Adrenal gland (tissue), 7 donors: ENCODE measurements around the gene GGTA1.

GRCh38 chr9:121321035-121321597 is 48.9 kb downstream of the STOM start:
- PRO-cap, 3 experiments, result no peak in any of the 3 experiments
- RAMPAGE, long total RNA, 4 experiments, result no peak in any of the 4 experiments
- RRBS, result no CpG with 5 or more reads among the region's 8 CpGs

DNA sequence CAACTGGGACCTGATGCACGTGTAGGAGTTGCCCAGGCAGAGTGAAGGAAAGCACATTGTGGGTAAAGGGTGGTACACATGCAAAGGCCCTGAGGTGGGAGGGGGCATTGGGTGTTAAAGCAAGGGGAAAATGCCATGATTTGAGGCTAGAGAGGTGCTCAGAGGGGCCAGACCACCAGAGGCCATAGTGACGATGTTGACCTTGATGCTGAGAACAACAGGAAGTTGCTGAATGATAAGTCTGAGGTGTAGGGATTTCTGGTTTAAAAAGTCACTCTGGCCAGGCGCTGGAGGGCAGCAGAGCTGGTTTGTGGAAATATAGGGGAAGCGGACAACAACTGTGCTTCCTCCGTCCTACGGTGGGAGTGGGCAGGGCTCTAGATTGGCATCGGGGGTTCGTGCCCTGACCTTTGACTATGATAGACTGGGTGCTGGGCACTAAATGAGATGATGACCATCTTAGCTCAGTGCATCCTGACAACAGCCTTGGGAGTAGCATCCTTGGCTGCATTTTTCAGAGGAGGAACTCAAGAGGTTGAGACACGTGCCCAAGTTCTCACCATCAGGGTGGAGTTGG is 44.7 kb downstream of the STOM start:
- PRO-cap, 3 experiments, result peak in 1 of 3 experiments; most common plus-strand start position 274 of the sequence (in 1); most common minus-strand start position 53 of the sequence (in 1)
- RAMPAGE, long total RNA, 4 experiments, result no peak in any of the 4 experiments
- RRBS, result no CpG with 5 or more reads among the region's 9 CpGs

DNA sequence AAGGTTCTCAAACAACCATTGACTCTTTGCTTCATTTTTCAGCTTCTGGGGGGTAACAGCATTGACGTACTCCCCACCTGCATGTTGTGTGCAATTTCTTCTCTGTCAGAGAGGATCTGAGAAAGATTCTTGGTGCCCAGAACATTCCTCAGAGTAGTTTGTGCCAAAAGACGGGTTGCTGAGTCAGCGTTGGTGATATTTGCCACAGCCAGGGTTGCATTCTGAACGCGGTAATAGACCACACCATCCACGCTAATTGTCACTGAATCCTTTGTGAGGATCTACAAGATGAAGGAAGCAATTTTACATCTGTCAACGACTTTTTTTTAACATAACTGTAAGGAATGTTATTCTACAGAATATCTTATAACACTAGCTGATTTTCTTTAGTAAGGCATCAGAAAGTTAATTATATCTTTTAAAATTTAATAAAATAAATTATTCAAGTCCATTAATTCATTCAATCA is 21.0 kb downstream of the STOM start:
- PRO-cap, 3 experiments, result peak in 1 of 3 experiments; most common plus-strand start position 219 of the sequence (in 1); most common minus-strand start position 86 of the sequence (in 1)
- RAMPAGE, long total RNA, 4 experiments, result no peak in any of the 4 experiments
- RRBS, result no CpG with 5 or more reads among the region's 7 CpGs

GRCh38 chr9:121371184-121371450 is 1.1 kb upstream of the STOM start:
- PRO-cap, 3 experiments, result no peak in any of the 3 experiments
- RAMPAGE, long total RNA, 4 experiments, result no peak in any of the 4 experiments
- RRBS, result no CpG with 5 or more reads among the region's 4 CpGs

DNA sequence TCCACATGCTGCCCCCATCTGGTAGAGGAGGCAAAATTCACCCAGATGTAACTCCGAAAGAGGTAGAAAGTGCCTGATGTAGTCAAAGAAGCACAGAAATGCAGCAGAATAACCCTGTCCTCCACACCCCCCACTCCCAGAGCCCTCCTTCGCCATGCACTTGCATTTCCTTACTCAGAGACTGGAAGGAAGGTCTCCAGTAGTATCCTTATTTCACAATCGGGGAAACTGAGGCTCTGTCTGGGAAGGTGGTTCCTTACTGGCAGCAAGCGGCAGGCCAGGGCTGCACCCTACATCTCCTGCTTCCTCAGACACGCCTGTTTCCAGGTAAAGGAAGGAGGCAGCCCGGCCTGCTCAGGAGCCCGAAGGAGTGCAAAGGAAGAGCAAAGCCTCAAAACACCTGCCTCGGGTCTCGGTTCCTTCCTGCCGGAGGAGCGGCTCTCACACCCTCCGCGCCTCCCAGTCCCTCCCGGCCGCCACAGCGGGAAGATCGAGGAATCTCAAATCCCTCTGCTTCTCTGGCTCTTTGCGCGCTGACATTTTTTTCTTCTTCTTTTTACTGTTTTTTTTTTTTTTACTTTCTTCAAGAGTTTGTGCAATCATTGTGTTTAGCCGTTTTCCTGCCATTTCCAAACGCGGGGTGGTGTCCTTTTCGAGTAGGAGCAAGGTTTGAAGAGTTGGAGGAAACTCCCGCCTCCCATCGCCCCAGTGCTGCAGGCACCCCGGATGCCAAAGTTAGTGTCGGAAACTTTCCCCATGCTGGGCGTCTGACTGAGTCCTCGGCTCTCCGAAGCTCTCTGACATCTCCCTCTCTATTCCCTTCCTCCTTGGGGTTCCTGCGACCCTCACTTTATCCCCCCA is 1.1 kb downstream of the GGTA1 start:
- PRO-cap, 3 experiments, result peak in 3 of 3 experiments; most common plus-strand start position 708 of the sequence (in 2); most common minus-strand start position 528 of the sequence (in 1)
- RAMPAGE, long total RNA, 4 experiments, result no peak in any of the 4 experiments
- RRBS, result 3% methylated on average over 9 of the region's 31 CpGs

GRCh38 chr9:121499635-121500497 is at the start of gene GGTA1:
TSS of gene GGTA1 (minus strand) at chr9:121499844.
- PRO-cap, 3 experiments, result peak in 3 of 3 experiments; most common plus-strand start chr9:121499829 (in 2); most common minus-strand start chr9:121499748 (in 3)
- RAMPAGE, long total RNA, 4 experiments, result start-site peak on the minus strand in 3 of 4 experiments, at chr9:121499698-121499776 at its widest, 72 to 187 reads per replicate
- RRBS, result 2% methylated on average over 38 of the region's 71 CpGs

- PRO-cap, 3 experiments, result no peak in any of the 3 experiments
- RAMPAGE, long total RNA, 4 experiments, result start-site peak on the plus strand in 1 of 4 experiments, at chr9:121566707-121567175 at its widest, 10 reads per replicate
- RRBS, result 80% methylated on average over 7 of the region's 28 CpGs
Measured at GRCh38 chr9:121566394-121567355, 67.0 kb upstream of the GGTA1 start.

GRCh38 chr9:121568364-121568724 is 68.7 kb upstream of the GGTA1 start:
- PRO-cap, 3 experiments, result no peak in any of the 3 experiments
- RAMPAGE, long total RNA, 4 experiments, result no peak in any of the 4 experiments
- RRBS, result no CpG with 5 or more reads among the region's 3 CpGs

DNA sequence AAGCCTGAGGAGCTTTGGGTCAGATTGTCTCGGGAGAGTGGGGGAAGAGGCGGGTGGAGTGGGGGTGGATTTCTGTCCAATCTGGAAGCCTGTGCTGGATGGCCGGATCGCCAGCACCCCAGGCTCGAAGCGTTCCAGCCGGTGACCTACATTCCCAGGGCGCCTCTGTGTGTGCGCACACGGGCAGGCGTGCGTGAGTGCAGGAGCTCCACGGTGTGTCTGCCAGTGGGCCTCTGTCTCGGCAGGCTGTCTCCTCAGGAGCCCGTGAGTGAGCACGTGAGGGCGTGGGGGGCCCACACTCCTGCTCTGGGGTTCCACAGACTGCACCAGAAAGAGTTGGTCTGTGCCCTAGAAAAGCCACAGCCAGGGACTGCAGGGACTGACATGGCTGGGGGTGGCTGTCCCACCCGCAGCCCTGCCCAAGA is 74.2 kb upstream of the DAB2IP start:
- PRO-cap, 3 experiments, result no peak in any of the 3 experiments
- RAMPAGE, long total RNA, 4 experiments, result no peak in any of the 4 experiments
- RRBS, result 56% methylated on average over 4 of the region's 18 CpGs

- PRO-cap, 3 experiments, result no peak in any of the 3 experiments
- RAMPAGE, long total RNA, 4 experiments, result no peak in any of the 4 experiments
- RRBS, result no CpG with 5 or more reads among the region's 8 CpGs
Measured at GRCh38 chr9:121658789-121659190, 7.4 kb downstream of the DAB2IP start.

- PRO-cap, 3 experiments, result no peak in any of the 3 experiments
- RAMPAGE, long total RNA, 4 experiments, result no peak in any of the 4 experiments
- RRBS, result no CpG with 5 or more reads among the region's 6 CpGs
Measured at GRCh38 chr9:121660283-121660797, 8.9 kb downstream of the DAB2IP start.

- PRO-cap, 3 experiments, result no peak in any of the 3 experiments
- RAMPAGE, long total RNA, 4 experiments, result no peak in any of the 4 experiments
- RRBS, result no CpG with 5 or more reads among the region's 3 CpGs
Measured at GRCh38 chr9:121702833-121703398, 51.5 kb downstream of the DAB2IP start.

DNA sequence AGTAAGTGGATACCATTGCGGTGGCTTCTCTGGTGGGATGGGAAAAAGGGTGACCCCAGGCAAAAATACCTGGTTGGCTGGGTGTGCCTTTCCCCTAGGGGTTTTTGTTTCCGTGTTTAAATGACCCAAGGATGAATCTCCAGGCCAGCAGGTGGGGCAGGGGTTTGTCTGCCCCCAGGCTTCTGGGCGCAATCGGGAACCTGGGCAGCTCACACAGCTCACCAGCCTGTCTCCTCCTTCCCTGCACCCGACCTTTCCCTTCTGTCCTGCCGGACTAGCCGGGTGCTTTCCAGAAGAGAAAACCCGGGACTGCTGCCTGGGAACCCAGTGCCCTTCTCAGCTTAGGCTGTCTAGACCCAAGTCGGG is 84.3 kb downstream of the DAB2IP start:
- PRO-cap, 3 experiments, result no peak in any of the 3 experiments
- RAMPAGE, long total RNA, 4 experiments, result no peak in any of the 4 experiments
- RRBS, result no CpG with 5 or more reads among the region's 9 CpGs

DNA sequence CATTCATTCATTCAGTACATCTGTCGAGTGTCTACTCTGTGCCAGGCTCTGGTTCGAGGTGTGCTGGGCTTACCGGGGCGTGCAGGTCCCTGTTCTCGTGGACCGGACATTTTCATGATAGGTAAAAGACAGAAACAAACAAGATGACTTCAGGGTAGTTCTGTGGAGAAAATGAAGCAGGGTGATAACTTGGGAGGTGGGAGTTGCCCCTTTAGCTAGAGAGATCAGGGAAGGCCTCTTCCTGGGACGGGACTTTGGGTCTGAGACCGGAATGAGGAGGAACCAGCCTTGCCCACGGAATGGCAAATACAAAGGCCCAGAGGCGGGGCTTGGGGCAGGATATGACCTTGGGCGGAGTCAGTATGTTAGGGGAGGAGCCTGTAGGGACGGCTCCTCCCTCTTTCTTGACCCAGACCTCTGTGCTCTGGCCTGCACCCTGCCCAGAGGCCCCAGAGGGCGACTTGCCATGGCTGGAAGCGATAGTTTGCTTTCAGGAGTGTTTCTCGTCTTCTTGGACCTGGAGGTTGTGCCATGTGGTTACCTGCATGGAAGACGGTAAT is 85.4 kb downstream of the DAB2IP start:
- PRO-cap, 3 experiments, result peak in 3 of 3 experiments; most common plus-strand start position 443 of the sequence (in 3); most common minus-strand start position 262 of the sequence (in 3)
- RAMPAGE, long total RNA, 4 experiments, result start-site peak on the plus strand in 2 of 4 experiments, centred at positions 430 to 443 of the sequence, 26 to 64 reads per replicate
- RRBS, result no CpG with 5 or more reads among the region's 16 CpGs

DNA sequence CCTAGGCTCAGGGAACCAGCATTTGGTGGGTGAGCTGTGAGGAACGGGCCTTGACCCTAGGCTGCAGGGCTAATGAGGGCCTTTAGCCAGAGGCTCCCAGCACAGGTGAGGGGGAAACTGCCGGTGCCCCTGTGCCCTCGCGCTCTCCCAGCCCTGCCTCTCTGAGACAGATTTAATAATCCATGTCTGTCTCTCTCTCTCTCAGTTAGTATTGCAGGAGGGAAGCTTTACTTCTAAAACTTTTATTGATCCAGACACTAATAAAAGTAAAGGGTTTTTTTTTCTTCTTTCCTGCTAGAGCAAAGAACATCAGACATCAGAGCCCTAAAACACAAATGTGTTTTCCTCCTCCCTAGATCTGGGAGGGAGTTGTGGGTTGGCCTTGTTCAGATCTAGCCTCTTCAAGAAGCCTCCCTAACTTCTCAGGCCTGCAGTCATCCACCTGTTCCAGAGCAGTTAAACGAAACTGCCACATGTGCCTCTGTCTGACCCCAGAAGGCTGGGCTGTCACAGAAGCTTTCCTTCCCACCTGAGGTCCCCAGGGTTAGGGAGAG is 86.8 kb downstream of the DAB2IP start:
- PRO-cap, 3 experiments, result no peak in any of the 3 experiments
- RAMPAGE, long total RNA, 4 experiments, result no peak in any of the 4 experiments
- RRBS, result no CpG with 5 or more reads among the region's 5 CpGs

DNA sequence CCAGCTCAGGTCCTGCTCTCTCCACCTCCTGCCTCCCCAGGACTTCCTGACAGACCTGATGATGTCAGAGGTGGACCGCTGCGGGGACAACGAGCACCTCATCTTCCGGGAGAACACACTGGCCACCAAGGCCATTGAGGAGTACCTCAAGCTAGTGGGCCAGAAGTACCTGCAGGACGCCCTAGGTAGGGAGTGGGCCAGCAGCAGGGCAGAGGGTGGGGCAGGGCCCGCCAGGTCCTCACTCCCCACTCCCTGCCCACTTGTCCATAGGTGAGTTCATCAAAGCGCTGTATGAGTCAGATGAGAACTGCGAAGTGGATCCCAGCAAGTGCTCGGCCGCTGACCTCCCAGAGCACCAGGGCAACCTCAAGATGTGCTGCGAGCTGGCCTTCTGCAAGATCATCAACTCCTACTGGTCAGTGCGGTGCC is 112.0 kb downstream of the DAB2IP start:
- PRO-cap, 3 experiments, result no peak in any of the 3 experiments
- RAMPAGE, long total RNA, 4 experiments, result no peak in any of the 4 experiments
- RRBS, result no CpG with 5 or more reads among the region's 12 CpGs

DNA sequence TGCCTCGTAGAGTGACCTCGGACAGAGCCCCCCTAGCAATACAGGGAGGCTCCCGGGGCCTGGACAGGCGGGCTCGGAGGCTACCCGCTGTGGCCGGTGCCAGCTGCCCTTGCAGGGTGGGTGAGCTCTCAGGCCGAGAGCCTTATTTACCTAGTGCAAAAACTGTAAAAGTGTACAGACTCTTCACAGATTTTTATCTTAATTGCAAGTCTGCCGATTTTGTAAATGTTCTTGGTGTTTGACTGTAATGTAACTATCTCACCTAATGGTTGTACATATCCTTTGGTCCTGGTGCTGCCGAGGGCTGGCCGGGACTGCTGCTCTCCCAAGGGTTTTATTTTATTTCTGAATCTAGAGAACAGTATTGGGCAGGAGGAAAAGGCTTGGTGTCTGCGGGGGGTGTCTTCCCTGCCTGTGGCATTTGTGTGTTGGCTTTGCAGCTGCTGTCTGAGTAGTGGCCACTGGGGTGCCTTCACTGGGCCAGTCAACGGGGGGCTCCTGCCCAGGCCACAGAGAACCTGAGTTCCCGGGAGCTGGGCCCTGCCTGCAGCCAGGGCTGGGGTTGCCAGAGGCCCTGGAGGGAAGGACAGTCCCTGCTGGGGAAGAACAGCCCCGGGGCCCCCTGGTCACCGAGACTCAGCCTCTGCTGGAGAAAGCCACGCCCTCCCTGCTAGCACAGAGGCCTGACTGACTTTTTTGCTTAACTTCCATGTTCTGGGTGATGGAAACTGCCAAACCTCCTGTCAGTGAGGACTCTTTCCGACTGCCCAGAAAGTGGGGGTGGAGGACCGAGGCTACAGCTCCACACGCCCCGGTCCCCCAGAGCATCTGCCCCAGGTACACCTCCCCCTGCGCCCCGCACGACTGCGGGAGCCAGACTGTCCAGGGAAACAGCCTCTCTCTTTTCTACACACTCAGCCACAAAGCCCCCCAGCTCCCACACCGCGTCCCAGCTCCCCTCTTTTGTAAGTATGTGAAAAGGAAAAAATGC is 133.2 kb downstream of the DAB2IP start:
- PRO-cap, 3 experiments, result no peak in any of the 3 experiments
- RAMPAGE, long total RNA, 4 experiments, result no peak in any of the 4 experiments
- RRBS, result 89% methylated on average over 7 of the region's 27 CpGs

DNA sequence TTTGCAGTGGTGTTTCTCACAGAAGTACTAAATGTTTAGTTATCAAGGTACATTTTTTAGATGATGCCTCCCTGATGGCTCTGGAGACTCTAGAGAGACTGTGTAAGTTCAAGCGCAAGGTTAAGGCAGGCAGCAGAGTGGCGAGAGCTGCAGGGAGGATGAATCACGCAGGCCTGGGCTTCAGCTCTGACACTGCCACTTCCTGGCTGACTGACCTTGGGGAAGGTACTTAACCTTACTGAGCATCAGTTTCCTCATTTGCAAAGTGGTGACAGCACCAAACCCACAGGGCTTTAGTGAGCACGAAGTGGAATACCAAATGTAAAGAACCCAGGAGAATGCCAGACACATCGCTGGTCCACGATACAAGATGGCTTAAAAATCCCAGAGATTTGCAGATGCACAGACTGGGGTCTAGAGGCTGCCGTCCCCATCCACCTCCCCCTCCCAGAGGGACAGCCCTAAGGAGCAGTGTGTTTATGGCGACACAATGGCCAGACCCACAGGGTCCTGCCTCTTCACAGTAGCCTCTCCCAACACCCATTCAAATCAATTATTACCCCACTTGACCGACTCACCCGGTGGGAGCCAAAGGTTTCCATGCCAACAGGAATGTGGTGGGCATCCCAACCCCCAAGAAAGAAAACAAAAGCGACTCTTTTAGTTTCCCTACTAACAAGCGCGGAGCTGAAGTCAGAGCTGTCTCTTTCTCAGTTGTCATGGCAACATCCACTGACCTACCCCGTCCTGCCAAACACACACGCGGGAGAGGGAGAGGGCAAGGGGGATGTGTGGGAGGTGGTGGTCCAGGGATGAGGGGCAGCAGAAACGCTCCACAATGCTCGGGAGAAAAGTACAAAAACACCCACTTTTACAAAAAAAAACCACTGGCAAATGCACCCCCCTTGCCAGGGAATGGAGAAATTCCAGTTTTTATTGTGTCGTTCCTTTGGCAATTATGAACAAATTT is 209.1 kb downstream of the TTLL11 start:
- PRO-cap, 3 experiments, result no peak in any of the 3 experiments
- RAMPAGE, long total RNA, 4 experiments, result no peak in any of the 4 experiments
- RRBS, result no CpG with 5 or more reads among the region's 19 CpGs

DNA sequence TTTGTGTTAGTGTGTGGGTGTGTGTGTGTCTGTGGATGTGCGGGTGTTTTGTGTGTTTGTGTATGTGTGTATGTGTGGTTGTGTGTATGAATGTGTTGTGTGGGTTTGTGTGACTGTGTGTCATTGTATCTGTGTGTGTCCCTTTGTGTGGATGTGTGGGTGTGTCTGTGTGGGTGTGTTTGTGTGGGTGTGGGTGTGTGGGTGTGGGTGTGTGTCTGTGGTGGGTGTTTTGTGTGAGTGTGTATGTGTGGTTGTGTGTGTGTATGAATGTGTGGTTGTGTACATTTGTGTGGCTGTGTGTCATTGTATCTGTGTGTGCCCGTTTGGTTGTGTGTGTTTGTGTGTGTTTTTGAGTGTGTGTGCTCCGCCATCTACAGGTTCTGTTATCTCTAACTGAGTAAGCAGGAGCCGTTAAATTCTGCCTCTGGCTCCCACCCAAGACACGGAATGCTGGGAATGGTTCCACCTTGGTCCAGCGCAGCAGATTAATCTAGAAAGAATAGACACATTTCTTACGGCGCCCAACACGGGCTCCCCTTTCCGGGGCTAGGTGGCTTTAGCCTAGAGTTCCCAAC is 197.3 kb downstream of the TTLL11 start:
- PRO-cap, 3 experiments, result peak in 1 of 3 experiments; most common minus-strand start position 385 of the sequence (in 1)
- RAMPAGE, long total RNA, 4 experiments, result no peak in any of the 4 experiments
- RRBS, result no CpG with 5 or more reads among the region's 10 CpGs

- PRO-cap, 3 experiments, result no peak in any of the 3 experiments
- RAMPAGE, long total RNA, 4 experiments, result no peak in any of the 4 experiments
- RRBS, result no CpG with 5 or more reads among the region's 12 CpGs
Measured at GRCh38 chr9:121987977-121988914, 104.9 kb downstream of the TTLL11 start.